GM23248 (cell line): Measurements from ENCODE around the genes SMIM32 and CDC25C.

DNA sequence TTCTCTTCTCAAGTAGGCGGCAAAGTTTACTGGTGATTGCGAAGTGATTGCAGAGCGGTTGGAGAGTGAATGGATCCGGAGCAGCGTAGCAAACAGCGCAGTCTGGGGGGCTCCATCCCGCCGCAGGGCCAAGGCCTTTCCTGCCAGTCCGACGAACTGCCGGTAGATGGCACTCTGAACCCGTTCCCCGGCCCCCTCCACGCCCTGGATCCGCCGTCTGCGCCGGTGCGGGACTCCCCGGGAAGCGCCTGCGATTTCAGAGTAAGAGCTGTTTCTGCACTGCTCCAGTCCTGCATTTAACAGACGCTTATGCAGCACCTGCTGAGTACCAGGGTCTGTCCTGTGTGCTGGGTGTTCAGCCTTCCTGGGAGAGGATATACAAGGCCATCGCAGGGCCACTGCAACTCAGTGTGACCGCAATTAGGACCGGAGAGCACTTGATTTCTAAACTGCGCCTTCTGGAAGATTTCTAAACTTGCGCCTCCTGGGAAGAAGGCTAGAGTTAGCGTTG lies 14.0 kb upstream of the TIFAB start:
- RAMPAGE, long total RNA: no peak

DNA sequence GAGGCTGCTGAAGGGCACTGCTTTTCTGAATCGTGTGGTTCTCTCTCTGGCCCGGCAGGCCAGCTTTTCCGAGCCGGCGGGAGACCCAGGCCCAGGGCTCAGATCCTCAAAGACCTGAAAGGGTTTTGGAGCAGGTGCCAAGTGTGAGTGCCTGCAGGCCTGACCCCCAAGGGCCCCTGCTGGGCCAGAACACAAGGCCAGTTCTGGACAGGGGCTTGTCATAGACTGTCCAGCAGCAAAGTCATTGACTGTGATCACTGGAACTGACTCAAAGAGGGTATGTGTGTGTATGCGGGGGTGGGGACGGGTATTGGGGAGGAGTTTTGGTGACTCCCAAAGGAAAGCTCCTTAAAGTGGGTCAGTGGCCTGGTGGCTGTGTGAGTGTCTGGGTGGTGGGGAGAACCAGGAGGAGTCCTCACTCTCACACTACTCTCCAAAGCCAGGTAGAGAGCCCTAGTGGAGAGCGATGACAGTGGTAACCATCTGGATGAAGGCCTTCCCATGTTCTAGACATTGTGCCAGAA lies 592 bp upstream of the CXCL14 start:
- RAMPAGE, long total RNA: no peak

- RAMPAGE, long total RNA: no peak
Measured at GRCh38 chr5:135973337-135973865, 18.6 kb upstream of the LECT2 start.

DNA sequence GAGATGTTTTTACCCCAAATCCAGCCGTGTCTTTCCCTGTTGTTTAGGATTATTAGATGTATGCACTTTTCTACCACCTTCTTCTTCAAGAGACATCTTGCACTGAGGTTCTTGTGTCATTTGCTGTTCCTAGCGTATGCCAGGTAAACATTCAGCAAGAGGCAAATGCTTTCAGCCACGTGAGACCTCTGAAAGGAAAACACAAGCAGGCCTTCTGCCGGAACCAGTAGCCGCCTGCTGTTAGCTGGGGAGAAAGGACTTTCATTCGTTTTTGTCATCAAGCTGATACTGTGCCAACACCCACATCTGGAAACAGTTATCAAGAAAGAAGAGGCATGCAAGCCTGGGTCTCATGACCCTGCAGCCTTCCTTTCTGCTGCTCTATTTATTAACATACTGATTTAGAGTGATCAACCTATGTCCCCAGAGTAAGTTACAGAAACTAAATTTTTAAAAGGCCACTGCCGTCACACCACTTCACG lies 9.4 kb upstream of the TGFBI start:
- RAMPAGE, long total RNA: no peak

- RAMPAGE, long total RNA: no peak
Measured at GRCh38 chr5:136031017-136031569, 2.3 kb downstream of the TGFBI start.

DNA sequence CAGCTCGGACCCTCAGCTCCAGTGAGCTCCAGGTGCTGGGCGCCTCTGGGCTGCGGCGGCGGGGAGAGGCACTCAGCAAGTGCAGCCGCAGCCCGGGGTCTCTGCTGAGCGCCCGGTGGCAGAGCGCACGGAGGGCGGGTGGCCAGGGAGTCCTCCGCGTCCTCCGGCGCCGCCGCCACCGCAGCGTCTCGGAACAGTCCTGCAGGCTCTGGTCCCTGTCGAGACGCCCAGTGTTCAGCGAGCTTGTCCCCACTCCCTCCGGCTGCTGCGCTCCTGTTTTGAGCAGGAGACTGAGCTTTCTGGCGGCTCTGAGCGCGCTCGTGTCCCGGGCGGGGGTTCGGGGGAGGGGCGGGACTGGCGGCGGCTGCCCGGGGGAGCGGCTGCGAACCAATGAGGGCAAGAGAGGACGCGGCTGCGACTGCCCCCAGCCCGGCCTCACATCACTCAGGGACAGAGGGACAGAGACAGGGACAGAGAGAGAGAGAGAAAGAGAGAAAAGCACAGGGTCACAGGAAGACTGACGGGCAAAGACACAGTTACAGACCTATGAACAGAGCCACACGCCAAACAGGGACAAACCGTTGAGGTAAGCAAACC lies at the start of gene SMIM32:
Gene SMIM32 (minus strand): TSS at position 304 of the 597 bp plus-strand sequence.
- RAMPAGE, long total RNA: no peak

GRCh38 chr5:137063256-137063680 lies 435.9 kb downstream of the SPOCK1 start:
- RAMPAGE, long total RNA: no peak

GRCh38 chr5:137067573-137067956 lies 431.6 kb downstream of the SPOCK1 start:
- RAMPAGE, long total RNA: no peak

DNA sequence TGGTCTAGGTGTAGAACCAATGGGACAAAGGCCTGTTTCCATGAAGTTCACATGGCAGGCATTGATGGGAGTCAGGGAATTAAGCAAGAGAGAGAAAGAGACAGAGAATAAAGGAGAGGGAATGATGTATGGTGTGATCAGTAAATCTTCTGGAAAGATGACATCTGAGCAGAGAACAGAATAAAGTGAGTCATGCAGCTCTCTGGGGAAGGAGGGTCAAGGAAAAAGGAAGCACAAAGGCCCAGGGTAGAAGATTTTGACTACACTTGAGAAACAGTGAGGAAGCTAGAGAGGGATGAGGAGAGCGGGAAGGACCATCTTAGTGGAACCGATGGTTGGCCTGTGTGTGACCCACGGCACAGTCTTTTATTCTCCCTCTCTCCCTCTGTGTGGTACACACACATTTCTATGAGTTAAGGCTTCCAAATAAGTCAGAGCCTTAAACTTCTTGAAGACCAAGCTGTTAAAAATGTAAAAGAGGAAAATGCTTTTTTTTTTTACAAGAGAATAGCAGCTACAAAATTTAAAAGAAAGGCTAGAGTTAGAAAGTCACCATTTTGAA lies 425.9 kb downstream of the SPOCK1 start:
- RAMPAGE, long total RNA: no peak

DNA sequence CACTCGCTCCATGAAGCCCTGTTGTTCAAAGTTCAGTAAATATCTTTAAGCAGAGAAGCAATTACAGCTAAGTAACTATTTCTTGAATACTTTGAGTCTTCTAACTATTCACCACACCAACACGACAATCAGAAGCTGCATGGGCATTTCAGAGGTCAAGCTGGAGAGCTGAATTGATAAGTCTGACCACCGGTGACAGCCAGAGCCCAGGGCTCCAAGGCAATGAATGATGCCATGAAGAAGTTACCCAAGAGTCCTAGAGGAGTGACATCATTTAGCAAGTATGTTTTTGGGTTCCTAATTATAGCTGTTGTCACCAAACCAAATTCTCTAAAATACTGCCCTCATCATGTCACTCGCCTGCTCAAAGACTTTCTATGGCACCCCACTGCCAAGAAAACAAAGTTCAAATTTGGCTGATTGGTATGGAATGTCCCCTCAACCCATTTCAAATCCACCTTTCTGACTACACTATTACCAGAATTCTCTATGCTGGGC lies 235.1 kb downstream of the SPOCK1 start:
- RAMPAGE, long total RNA: no peak

GRCh38 chr5:137301402-137301793 lies 197.7 kb downstream of the SPOCK1 start:
- RAMPAGE, long total RNA: no peak

DNA sequence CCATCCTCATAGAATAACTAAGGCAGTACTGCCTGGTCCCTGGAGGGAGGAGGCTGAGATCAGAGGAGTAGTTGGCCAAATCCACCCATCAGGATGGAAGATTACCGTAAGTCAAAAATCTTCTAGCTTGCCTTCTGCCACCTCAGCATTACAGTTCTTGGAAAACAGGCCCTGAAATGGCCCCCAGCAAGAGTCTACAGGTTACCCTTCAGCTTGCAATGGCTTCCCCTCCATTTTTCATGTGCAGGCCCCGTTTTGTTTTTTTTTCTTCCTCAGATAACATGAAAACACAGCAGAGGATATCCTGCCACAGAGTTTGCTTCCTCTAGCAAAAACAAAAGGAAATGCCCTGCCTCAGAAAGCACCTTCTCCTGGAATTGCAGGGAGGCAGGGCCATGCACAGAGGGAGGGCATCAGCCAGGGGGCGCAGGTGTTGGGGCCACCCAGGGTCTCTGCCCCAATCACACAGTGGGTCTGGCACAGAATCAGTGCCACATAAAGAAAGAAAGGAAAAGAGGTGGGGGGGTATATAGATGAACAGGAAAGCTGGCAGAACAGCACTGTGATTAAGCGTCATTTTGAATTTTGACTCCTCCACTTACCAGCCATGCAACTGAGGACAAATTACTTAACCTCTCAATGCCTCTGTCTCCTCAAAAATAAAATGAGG lies 39.9 kb downstream of the KLHL3 start:
- RAMPAGE, long total RNA: no peak

- RAMPAGE, long total RNA: no peak
Measured at GRCh38 chr5:137836890-137837472, 30.7 kb upstream of the MYOT start.

DNA sequence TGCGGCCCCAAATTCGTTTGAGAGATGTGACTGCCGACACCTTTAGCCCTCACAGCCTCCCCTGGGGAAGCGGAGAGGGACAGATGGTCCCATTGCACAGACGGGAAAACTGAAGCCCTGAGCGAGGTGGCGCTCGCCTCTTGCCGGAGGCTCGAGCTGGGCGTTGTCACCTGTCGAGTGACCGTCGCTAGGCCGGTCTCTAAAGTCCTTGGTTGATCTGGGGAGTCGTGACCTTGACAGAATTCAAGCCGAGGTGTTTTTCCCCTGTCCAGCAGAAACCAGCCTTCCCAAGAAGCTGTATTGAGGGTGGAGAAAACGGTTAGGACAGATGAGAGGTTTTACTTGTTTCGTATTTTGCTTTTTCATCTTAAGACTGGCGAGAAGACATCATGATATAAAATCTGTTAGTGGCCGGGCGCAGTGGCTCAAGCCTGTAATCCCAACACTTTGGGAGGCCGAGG lies 367 bp downstream of the PKD2L2 start:
- RAMPAGE, long total RNA: no peak

GRCh38 chr5:138032045-138032621 lies 746 bp downstream of the FAM13B start:
- RAMPAGE, long total RNA: no peak

DNA sequence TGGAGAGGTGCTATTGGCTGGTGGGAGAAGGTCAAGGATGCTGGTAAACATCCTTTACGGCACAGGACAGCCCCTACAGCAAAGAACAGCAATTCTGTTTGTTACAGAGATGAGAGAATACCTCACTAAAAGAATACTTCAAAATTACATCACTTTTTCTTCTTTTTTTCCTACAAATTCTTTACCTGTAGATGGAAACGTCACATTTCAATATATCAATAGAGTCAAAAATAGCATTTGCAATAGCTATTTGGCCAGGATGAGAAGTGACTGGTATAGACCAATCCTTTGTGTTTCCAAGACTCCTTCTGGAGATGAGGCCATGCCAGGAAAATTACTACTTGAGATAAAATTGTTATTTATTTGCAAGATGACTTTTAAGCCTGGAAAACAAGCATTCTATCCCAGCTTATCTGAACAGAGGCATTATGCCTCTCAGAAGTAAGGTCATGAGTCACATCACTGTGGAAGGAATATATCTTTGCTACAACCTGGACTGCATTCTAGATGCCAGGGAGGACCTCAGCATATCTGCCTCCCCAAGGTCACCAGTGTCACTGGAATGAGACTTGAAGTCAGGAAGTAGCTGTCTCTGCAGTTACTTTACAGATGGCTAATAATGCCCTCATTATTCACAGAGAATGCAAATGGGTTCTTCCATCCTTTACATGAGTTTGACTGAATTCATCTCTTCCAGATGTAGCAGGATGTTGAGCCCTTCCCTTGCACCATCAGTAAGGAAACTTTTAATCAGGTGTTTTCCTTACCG lies 4.2 kb upstream of the FAM13B start:
- RAMPAGE, long total RNA: no peak

- RAMPAGE, long total RNA: no peak
Measured at GRCh38 chr5:138331169-138332208, at the start of gene CDC25C. Gene CDC25C (minus strand): TSS chr5:138331804.

DNA sequence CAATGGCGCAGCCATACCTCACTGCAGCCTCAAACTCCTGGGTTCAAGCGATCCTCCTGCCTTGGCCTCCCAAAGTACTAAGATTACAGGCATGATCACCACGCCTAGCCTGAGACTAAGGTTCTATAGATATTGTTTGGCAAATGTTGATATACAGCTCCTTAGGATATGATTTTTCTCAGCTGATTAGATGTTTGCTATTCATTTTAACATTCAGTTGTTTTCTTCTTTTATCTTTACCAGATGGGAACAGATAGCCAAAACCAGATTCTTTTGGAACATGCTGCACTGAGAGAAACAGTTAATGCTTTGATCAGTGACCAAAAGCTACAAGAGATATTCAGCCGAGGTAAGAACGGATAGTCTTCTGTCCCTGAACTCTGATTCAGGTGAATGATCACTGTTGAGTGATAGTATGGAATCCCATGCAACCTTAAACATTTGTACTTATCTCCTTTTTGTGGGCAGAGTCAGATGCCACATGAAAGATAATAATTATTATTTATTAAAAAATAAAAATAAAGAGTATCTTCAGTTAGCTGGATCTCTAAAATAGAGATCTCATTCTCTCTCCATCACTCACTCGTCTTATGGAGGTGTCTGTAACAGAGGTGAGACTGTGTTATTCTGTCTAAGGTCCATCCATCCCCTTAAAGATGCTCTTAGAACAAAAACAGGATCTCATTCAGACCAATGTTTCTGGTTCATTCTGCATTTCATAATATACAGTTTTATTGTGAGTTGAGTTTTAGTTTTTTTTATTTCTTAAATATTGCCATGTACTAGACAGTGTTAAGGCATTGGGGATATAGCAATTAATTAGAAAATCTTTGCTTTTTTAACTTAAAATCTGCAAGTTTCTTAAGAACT lies 25.2 kb downstream of the KDM3B start:
- RAMPAGE, long total RNA: no peak

GRCh38 chr5:138436176-138437120 lies 2.4 kb upstream of the REEP2 start:
- RAMPAGE, long total RNA: no peak

DNA sequence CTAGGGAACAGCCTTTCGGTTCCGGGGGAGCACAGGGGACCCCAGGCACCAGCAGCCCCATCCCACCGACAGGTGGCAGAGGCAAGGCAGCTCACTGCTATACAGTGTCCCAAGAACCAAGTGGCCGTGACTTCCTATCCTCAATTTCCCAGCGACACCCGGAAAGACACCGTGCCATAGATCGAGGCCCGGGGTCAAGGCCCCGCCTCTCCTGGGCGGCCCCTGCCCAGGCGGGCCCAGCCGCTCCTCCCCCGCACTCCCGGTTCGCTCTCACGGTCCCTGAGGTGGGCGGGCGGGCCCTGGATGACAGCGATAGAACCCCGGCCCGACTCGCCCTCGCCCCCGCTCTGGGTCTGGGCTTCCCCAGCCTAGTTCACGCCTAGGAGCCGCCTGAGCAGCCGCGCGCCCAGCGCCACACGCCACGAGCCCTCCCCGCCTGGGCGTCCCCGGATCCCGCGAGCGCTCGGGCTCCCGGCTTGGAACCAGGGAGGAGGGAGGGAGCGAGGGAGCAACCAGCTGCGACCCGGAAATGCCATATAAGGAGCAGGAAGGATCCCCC lies 671 bp upstream of the EGR1 start:
- RAMPAGE, long total RNA: no peak